Left colon (tissue), 1 donor: ENCODE data around the genes GNG12, CTH, PTGER3 and SLC44A5.

GRCh38 chr1:66774494-66774693 lies 22.1 kb downstream of the DYNLT5 start:
- PRO-cap = no peak

DNA sequence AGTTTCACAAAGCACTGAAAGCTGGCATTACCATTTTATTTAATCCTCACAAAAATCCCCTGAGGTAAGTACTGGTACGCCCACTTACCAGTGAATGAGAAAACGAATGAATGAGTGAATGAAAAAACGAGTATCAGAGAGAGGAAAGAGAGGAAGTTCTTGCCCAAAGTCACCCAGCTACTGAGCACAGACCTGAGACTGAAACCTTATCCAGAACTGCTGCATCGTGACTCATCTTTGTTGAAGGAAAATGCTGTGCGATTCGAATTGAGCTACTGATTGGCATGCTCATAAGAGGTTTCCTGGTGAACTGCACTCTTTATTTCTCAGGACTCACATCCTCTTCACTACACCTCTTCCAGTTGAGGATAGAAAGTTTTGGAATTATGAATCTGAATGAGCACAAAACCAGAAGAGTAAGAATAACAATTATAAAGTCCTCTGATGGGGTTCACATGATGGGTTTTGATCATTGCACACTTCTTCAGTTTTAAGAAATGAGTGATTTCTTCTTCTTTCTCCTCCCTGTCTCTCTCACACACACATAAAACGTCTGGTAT lies 32.0 kb downstream of the IL12RB2 start:
- PRO-cap = no peak

- PRO-cap = no peak
Observed at GRCh38 chr1:67405347-67406488, 24.5 kb downstream of the SERBP1 start.

- PRO-cap = no peak
Observed at GRCh38 chr1:67426080-67426414, 4.2 kb downstream of the SERBP1 start.

GRCh38 chr1:67429472-67429947 lies 692 bp downstream of the SERBP1 start:
- PRO-cap = bidirectional peak, plus-strand start at chr1:67429911, minus-strand start at chr1:67429752

DNA sequence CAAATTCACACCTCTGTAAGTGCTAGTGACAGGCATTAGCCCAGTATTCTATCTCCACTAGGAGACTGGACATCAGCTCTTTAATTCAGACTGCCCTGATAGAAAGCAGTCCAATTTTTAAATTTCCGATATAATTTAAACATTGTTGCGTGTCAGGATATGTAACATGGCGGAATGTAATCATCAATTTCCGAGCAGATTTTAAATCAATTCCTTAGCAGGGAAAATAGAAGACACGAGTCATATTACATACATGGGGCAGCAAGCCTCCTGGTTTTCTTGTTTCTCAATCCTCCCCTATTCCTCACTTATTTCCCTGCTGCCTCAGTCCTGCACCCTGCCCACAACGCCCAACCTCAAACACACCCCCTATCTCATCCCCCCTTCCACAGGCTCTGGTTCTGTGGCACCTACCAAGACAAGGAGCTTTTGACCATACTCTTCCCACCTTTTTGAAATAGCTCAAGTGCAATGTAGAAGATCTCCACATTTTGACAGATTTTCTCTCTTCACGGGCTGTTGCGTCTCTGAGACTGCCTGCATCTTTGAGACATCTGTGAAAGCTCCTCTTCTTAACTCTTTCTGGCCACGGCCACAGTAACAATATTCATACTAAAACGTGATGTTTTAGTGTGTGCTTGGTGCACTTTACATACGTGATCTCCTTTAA lies 1.5 kb upstream of the SERBP1 start:
- PRO-cap = no peak

DNA sequence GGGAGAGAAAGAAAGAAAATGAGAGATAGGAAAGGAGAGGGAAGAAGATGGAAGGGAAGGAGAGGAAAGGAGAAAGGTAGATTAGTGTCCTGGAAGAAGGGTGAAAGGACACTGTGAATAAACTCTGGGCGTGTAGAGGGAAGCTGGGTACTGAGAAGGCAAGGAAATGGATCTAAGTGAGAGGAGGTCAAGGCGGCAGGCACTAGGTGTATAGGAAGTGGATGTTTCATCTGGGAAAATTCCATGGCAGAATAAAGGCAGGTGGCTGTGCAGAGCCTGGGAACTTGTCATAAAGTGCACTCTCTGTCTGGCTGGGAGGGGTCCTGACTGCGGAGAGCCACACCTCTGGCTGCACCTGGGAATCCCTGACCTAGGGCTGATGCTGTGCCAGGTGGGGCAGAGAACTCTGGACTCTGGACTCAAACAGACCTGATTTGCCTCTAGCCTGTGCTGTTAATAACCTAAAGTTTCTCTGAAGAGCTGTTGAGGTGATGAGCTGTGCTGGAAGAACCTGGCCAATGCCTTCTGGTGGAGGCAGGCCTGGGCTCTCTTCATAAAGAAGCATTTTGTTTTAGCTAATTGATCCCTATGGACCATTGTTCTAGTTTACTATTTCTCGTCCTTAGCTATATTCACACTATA lies 53.3 kb upstream of the GADD45A start:
- PRO-cap = unidirectional peak, plus-strand start at position 483 of the sequence

DNA sequence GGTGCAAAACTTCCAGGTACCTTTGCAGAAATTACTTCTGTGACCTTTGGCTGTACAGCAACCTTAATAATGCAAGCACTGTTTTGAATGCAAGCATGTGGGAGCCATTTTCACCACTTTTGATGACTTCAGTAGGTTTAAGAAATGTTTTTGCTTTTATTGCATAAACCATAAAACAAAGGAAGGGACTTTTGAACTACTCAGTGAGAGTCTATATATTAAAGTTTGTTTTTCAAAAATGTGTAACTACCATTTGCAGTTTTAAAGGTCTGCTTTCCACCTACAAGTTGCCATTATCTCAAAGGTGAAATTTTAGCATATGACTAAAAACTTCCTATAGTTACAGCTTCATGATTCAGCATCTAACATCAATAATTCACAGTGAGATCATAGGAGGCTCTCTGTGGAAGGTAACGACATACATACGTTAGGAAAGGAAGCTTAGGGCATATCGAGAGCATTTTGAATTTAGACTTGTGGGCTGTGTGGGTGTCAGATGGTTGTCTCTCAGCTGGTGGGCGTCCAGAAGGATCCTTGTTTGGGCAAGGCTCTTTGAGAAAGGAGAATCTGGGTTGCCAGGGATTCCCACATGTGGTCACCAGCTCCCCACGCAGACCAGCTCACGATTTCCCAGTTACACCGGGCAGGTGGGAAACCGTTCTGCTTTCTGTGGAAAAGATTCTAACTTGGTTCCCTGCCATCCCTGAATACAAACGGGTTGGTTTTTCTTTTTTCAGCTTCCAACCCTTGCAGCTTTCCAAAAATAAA lies 963 bp upstream of the GADD45A start:
- PRO-cap = no peak

GRCh38 chr1:67711133-67712260 lies 26.5 kb downstream of the GADD45A start:
- PRO-cap = no peak

GRCh38 chr1:67723472-67724133 lies 38.6 kb downstream of the GADD45A start:
- PRO-cap = unidirectional peak, plus-strand start at chr1:67723920

GRCh38 chr1:67832996-67834078 lies at the start of gene GNG12:
Gene GNG12, minus strand, starts transcription at chr1:67833467.
- PRO-cap = bidirectional peak, plus-strand start at chr1:67833549, minus-strand start at chr1:67833438

- PRO-cap = no peak
Observed at GRCh38 chr1:68145625-68146300, 86.6 kb downstream of the WLS start.

- PRO-cap = bidirectional peak, plus-strand start at chr1:68173628, minus-strand start at chr1:68173433
Observed at GRCh38 chr1:68173182-68174083, 58.9 kb downstream of the WLS start.

DNA sequence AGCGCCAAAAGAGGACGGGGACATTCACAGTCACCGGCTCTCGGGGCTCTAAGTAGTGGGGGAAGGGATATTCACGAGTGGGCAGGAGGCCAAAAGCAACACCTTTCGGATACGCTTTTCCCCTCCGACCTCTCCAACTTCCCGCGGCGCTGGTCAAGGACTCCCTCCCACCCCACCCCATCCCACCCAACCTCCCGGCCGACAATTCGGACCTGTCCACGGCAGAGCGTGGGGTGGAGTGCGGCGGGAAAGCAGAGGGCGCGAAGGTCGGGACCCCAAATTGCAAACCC lies 1.0 kb downstream of the WLS start:
- PRO-cap = no peak

DNA sequence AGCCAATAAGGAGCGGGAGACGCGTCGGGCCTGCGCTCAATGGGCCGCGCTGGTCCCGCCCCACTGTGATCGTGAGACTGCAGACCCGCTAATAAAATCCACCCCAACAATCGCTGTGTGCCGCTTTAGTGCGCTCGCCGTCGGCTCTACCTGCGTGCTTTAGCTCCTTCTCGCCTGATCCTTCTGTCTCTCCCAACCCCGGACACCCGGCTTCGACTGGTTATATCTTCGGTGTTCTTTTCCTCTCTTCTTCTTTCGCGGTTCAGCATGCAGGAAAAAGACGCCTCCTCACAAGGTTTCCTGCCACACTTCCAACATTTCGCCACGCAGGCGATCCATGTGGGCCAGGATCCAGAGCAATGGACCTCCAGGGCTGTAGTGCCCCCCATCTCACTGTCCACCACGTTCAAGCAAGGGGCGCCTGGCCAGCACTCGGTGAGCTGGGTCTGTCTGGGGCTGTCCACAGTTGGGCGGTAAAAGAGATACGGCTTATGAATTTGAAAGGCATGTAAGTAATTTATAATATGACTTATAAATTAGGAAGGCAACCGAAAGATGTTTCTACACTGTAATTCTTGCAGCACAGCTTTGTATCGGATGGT lies at the start of gene CTH:
Gene CTH (plus strand): TSS at position 120 of the 602 bp plus-strand sequence.
- PRO-cap = bidirectional peak, plus-strand start at position 109 of the sequence, minus-strand start outside the sequence

DNA sequence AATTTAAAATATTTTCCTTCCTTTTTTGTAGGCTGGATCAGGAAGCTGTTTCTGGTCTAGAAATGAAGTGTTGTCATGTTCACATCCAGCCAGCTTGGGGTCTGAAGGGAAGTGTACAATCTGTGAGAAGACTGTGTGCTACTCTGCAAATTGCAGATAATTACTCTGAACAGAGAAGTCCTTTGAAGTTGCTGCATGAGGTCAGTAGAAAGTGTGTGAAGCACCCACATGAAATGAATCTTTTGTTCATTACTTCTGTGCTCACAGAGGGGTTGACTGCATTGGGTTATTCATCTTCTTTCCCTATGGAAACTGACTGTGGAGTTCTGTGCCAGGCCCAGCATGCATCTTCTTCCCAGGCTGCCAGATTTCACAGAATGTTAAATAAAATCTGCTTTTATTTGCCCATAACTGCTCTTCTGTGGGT lies 47.0 kb downstream of the CTH start:
- PRO-cap = no peak

DNA sequence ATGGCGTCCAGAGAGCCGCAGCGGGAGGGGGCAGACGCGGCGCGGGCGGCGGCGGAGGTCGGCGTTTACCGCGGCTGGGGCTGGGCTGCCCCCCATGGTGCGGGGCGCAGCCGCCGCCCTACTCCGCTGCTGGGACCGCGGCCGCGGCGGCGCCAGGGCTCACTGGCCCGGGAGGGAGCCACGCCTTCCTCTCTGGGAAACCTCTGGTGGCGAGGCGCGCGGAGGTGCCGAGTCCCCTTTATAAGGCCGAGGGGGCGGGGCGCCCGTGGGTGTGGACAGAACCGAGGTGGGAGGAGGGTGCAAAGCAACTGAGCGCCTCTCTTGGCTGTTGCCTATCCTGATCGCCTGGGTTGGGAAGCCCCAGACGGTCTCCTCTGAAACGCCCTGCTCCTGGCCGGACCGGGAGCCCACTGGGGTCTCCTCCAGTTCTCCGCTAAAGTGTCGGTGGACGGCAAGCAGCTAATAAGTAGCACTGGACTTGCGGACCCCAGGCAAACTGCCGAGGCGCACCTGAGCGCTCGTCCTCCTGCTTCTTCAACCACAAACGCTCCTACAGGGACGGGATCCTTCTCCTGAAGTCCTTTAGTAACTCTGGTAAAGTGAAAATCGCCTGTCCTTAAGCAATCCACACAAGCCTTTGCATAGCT lies at the start of gene PTGER3:
Gene PTGER3 (minus strand): TSS at position 216 of the 647 bp plus-strand sequence.
- PRO-cap = no peak

DNA sequence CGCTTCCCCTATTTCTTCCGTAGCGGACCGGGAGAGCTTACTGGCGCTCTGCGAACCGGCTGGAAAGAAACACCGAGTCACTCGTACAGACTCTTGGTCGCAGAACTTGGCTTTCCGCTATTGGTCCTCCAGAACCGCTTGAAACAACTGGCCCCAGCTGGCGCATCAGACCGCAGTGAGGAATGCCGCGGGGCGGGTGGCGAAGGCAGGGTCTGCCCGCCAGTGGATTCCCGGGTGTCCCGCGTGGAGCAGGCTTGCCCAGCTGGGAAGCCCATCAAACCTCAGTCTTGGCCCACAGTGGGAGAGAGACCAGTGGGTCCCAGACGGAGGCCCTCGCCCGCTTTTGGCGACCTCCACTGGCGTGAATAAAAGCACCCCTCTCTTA lies 4.0 kb upstream of the LHX8 start:
- PRO-cap = no peak

DNA sequence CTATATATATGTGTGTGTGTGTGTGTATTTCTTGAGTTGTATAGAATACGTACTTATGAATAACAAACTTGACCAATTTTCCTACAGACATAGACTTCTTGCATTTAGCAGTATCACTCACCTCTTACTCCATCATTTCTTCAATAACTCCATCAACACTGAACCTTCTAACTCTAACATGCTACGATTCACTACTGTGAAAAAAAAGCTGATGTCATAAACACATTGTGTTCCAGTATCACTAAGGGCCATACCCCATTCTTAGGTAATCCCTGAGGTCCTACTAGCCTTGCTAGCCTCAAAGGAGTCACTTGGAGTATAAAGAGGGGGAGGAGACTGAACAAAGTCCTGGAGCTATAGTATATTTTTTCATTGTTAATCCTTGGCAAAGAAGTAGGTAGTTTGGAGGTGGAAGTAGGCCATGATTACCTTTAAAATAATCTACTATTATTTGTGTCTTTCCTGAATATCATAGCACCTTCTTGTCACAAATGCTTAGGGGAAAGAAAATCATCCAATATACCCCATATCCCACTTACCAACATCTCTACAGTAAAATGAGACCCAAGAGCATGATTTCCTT lies at the start of gene SLC44A5:
Gene SLC44A5 (minus strand): TSS at position 196 of the 583 bp plus-strand sequence.
- PRO-cap = no peak

GRCh38 chr1:75723869-75724177 lies 686 bp upstream of the ACADM start:
- PRO-cap = no peak